Natural killer cell (primary cell): Measurements from ENCODE around the gene CLIC6.

DNA sequence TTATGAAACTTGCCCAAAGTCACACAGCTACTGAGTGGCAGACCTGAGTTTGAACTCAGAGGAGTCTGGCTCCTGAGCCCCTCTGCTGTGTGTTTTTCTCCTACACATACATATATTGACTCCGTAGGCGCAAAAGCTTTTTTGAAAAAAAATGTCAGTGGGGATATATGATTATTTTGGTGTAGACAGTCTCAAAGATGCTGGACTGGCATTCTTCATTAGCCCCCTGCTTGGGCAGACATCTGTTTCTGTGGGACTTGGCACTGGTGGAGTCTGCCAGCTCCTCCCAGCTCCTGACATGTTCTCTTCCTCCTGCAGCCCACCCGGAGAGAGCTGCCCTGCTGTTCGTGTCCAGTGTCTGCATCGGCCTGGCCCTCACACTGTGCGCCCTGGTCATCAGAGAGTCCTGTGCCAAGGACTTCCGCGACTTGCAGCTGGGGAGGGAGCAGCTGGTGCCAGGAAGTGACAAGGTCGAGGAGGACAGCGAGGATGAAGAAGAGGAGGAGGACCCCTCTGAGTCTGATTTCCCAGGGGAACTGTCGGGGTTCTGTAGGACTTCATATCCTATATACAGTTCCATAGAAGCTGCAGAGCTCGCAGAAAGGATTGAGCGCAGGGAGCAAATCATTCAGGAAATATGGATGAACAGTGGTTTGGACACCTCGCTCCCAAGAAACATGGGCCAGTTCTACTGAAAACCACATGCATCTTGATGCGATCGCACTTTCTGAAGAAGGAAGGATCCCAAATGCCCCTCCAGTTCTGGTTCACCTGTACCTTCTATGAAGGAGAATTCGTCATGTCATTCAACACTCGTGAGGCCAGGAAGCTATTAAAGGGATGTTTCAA lies 70.6 kb downstream of the TCP10L start:
- PRO-cap: no peak

DNA sequence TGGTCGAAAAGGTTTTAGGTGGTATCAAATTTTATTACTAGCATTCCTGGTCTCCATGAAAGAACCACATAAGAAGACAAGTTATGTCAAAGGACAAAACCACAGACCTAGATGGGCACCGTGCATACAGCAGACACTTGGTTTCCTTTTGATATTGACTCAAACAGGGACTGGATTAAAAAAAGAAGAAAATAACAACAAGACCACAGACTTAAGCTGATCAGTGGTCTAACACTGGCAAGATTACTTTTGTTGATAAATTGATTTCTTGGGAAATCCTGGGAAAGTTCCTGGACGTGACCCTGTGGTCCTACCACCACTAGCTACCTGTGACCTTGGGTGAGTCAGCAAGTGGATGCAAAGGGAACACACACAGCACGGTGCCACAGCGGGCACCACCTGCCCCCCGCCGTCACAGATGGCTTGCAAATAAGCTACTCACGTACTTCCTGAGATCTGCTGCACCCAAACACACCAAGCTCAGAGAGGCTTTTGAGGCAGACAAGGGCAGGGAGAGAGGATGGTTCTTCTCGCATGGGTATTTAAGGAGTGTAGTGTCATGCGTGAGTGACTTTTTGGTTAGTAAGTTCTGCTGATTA lies 12.7 kb downstream of the CFAP298 start:
- PRO-cap: no peak

GRCh38 chr21:33244266-33245038 lies 14.7 kb downstream of the IFNAR2 start:
- PRO-cap: no peak

GRCh38 chr21:33282886-33283486 lies 16.8 kb downstream of the IL10RB start:
- PRO-cap: no peak

- PRO-cap: no peak
Observed at GRCh38 chr21:33290226-33291011, 24.3 kb downstream of the IL10RB start.

DNA sequence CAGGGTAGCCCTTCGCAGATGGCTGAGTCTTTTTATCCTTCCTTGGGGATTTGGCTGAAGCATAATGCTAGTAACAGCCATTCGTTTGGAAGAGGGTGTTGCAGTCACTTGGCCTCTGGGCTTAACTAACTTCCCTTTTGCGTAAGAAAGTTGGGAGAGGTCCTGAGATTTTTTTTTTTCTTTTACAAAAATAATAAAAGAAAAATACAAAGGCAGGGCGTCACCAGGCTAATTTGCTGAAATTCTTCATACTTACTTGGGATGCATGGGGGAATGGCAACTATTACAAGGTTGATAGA lies 1.8 kb downstream of the IFNAR1 start:
- PRO-cap: no peak

- PRO-cap: no peak
Observed at GRCh38 chr21:33410918-33411814, 8.0 kb downstream of the IFNGR2 start.

DNA sequence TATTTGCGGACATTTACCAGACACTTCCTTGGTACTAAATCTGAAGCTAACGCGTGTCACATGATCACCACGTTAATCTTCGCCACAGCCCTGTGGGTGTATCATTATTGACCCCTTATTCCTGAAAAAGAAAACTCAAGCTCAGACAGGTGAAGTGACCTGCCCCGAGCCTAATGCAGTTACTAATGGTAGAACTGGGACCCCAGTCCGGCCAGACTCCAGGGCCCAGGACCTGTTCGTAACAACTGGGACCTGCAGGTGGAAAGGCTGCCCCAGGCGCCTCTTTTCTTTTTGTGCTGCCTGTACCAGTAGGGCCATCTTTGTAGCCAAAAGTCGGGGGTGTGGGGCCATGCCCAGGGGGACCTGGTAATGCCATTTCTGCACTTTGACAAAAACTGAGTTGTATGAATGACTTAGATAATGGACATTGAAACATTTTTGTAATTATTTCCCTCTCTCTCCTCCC lies 11.2 kb downstream of the IFNGR2 start:
- PRO-cap: no peak

DNA sequence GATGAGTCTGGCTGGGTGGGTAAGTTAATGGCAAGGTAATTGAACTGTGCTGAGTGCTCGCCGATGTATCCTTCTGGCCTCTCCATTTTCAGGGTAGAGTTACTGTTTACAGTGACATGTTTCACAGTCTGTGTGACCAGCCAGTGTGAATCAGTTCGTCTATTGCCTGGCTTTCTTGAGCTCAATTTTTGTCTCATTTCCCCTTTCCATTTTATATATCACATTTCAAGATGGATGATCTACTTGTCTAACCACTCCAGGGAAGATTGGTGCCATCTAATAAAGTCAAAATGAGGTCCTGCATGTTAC lies 44.1 kb downstream of the ITSN1 start:
- PRO-cap: no peak

DNA sequence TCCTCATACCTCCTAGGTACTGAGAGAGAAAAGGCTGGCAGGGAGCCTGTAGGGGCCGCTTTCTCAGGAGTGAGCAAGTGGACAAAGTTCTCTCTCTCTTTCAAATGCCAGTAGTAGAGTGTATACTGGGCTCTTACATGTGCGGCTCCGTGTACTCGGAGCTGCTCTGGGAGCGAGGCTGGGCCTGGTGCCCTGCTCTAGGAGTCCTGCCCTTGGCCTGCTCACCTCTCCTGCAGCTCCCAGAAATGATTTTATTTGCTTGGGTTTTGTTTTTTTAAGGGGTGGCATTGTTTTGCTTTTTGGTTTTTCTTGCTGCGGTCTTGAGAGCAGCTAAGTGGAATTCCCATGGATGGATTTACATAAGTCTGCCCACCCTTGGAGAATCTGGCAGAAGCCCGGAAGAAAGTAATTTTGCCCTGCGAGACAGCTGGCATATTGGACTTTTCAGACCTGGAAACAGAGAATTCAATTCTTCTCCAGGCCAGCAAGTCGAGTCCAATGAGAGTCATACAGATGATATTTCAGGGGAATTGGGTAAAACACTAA lies 91.0 kb downstream of the ATP5PO start:
- PRO-cap: no peak

DNA sequence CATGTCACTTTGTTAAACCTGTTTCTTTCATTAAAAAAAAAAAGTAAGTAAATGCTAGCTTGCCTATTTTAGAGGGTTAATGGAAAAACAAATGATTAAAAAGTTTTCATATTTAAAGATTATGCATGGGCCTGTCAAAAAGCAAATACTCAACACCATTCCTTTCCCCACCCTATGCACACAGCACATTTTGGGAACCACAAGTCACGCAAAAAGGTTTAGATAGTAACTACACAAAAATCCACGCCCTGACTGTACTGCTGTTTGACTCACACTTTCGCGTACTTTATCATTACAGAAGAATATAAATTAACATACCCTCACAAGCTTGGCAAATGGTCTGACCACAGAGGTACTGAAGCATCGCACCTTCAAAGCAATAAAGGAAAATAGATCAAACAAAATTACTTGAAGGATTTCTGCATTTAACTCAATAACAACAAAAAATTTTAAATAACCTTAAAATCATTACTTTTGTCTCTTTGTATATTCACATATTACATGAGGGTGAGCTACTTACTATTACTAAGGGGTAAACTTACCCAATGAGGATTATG lies 1.4 kb downstream of the ATP5PO start:
- PRO-cap: no peak

- PRO-cap: no peak
Observed at GRCh38 chr21:33931086-33931313, 15.4 kb upstream of the ATP5PO start.

GRCh38 chr21:34076728-34077404 lies 3.5 kb downstream of the MRPS6 start:
- PRO-cap: no peak

- PRO-cap: no peak
Observed at GRCh38 chr21:34511218-34511525, 838 bp downstream of the KCNE1 start.

- PRO-cap: no peak
Observed at GRCh38 chr21:34668511-34669220, at the start of gene CLIC6. Gene CLIC6 (plus strand): TSS chr21:34668994.

GRCh38 chr21:34736798-34737422 lies 68.1 kb downstream of the CLIC6 start:
- PRO-cap: no peak

GRCh38 chr21:34790101-34790892 lies 121.5 kb downstream of the CLIC6 start:
- PRO-cap: no peak

DNA sequence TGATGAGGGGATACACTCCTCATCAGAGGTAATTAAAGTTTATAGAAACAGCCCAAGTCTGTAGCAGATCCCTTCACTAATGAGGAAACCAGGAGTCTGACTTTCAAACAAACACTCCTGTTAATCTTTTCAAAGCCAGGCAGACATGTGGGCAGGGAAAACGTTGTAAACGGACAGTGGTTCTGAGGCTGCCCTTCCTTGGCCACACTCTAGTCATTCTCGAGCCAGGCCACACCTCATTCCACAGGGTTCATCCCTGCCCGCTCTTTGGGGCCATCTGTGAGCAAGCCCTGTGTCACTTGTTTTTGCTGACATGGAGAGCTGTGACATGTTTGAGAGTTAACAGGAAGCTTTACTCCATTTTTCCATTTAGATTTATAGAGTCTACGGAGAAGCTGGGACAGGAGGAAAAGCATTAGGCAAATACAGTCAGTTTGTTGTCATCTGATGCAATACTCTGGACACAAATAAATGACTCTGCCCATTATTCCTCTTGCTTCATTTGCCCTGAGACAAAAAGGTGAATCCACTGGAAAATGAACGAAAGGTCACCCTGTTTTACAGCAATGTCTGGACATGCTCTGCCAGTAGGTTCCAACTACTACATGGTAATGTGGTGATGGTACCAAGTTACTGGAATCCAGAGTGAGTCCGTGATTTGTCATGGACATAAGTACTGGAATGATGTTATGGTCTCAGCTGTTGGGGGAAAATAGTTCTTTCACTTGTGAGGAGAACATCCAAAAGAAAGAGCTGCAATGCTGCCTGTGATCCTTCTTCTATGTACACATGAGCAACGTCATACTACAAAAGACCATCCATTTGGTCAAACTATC lies 126.9 kb downstream of the CLIC6 start:
- PRO-cap: no peak

DNA sequence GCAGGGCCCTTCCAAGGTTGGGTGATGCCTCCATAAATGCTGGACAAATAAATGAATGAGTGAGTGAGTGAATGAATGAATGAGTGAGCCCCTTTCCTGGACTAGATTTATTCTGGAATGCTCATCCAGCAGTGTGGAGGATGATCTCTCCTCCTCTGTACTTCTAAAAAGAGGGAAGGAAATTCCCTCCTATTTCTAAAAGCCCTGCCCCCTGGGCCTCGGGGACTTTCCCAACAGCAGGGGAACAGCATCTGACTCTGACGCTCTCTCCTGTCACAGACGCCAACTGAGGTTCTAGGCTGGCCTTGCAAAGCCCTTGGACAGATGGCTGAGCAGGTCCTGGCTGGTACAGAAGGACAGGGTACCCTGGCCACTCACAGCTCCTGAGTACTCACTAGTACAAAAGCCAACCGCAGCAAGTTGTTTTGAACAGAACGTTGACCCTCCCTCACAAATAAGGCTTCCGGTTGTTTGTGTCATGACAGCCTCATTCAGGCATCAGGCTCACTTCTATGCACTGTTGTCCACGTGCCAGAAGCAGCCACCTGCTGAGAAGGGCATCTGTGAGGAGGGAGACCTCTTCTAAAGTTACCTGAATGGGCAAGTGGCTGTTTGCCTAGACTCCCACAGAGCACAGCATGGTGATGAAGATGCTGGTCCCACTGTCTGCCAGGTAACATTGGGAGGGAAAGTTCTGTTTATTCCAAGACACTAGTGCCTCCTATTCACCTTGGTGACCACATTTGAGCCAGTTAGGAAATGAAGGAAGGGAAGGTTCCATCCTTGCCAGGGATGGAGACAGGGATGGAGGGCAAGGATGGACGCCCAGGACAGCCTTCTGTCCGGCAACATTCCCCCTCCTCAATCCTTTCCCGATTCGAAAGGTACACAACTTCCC lies 176.0 kb downstream of the CLIC6 start:
- PRO-cap: no peak

GRCh38 chr21:34933872-34934587 lies 115.1 kb downstream of the RUNX1 start:
- PRO-cap: unidirectional peak, minus-strand start at chr21:34934111; unidirectional peak, minus-strand start at chr21:34934142